Psoas muscle (tissue), 2 donors: ENCODE measurements around a stretch of chr15.

- PRO-cap, 2 experiments = no peak in any of the 2 experiments
Observed at GRCh38 chr15:71116018-71116385, 731 bp downstream of the THSD4 start.

DNA sequence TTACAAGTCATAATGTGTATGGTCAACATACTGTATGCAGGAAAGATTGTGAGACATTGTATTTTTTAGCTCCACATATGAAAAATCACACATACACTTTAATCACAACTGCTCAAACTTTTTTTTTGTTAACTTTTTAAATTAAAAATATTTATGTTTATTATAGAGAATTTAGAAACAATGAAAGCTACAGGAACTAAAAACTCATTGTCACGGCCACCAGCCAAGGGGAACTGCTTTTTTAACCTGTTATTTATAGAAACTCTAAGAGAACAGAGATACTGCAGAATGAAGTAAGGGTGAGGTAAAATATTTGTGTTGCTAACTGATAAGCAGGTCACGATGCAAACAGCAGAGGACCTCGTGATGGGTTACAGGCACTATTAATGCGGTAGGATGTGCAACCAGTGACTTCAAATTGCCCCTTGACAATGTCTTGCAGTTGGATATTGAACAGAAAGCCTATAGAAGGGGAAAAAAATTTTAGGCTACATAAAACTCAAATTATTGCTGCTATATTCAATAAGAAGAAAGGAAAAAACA, 53.1 kb downstream of the THSD4 start:
- PRO-cap, 2 experiments = no peak in any of the 2 experiments

- PRO-cap, 2 experiments = no peak in any of the 2 experiments
Observed at GRCh38 chr15:71268110-71268730, 152.9 kb downstream of the THSD4 start.

- PRO-cap, 2 experiments = no peak in any of the 2 experiments
Observed at GRCh38 chr15:71732503-71732756, 77.9 kb upstream of the NR2E3 start.

- PRO-cap, 2 experiments = peak in 2 of 2 experiments; most common plus-strand start chr15:72230464 (in 1); most common minus-strand start chr15:72230342 (in 2)
Observed at GRCh38 chr15:72230018-72231030, 666 bp downstream of the PKM start.

DNA sequence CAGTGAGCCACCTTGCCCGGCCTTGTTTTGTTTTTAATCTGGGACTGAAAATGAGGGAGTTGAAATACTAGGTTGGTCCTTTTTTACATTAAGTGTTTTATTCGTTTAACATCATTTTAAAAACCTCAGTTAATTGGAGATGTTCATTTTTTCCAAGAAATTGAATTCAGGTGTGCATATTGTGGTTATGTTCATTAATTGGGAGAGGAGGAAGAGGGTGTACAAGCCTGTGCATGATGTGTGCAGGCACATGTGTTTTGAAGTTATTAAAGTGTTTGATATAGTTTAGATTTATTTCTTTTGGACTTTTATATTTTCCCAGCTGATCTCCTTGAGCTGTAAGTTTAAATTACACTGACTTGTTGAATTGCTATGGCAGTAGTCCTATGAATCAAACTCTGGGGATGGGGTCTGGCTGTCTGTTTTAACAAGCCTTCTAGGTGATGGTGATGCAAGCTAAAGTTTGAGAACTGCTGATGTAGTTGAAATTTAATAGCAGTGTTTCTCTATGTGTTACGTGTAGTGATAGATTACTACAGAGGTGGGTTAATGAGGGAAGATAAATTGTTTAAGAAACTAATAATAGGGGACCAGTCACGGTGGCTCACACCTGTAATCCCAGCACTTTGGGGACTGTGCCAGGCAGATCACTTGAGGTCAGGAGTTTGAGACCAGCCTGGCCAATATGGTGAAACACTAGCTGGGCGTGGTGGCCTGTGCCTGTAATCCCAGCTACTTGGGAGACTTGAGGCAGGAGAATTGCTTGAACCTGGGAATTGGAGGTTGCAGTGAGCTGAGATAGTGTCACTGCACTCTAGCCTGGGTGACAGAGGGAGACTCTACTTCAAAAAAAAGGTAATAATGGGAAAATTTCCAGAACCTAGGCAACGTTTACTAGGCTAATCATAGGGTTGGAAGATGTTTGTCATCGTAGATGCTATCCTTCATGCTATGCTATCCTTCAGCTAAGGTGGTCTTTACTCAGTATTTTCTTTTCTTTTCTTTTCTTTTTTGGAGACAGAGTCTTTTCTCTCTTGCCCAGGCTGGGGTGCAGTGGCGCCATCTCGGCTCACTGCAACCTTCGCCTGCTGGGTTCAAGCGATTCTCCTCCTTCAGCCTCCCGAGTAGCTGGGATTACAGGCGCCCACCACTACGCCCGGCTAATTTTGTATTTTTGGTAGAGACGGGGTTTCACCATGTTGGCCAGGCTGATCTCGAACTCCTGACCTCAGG, 7.1 kb downstream of the ARIH1 start:
- PRO-cap, 2 experiments = no peak in any of the 2 experiments

GRCh38 chr15:72495531-72496076, 21.5 kb downstream of the ARIH1 start:
- PRO-cap, 2 experiments = no peak in any of the 2 experiments

- PRO-cap, 2 experiments = no peak in any of the 2 experiments
Observed at GRCh38 chr15:72497471-72497844, 23.3 kb downstream of the ARIH1 start.

DNA sequence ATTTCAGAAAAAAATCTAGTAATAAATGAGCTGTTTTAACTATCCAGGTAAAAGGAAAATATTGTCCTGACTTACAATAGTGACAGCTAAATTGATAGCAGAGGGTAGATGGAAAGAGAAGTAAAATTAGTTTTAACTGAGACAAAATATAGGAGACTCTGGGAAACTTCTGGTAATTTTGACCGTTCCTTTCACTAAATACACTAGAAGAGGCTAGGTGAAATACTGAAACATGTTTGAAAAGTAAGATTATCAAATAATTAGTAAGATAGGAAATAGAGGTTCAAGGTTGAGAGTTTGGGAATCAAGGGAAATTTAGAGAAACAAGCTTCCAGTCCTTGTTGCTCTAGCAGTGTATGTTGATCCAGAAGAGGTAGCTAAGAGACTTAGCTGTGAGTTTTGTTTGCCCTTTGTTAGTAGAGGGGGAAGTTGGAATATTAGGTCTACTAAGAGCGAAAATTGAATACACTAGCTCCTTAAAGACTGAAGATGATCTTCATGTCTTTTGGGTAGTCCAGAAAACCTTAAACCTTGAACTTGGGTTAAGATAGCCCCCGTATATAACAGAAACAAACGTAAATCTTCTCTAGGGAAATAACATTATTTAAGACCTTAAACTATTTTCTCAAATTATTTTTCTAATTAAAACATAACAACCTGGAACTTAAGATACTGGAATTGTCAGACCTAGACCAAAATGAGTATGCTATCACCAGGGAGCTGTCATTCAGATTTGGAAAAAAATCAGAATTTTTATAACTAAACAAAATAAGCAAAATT, 56.0 kb downstream of the ARIH1 start:
- PRO-cap, 2 experiments = no peak in any of the 2 experiments

- PRO-cap, 2 experiments = no peak in any of the 2 experiments
Observed at GRCh38 chr15:72540558-72541307, 66.6 kb downstream of the ARIH1 start.

DNA sequence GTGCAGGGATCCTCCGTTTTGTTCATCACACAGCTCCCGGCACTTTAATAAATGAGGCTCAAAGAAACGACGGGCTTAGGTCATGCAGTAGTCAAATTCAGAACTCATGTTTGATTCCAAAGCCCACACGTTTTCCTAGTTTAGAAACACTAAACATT, 759 bp downstream of the HIGD2B start:
- PRO-cap, 2 experiments = no peak in any of the 2 experiments

GRCh38 chr15:73019286-73019593, 33.0 kb upstream of the NEO1 start:
- PRO-cap, 2 experiments = no peak in any of the 2 experiments

GRCh38 chr15:73185532-73186167, 133.4 kb downstream of the NEO1 start:
- PRO-cap, 2 experiments = no peak in any of the 2 experiments

DNA sequence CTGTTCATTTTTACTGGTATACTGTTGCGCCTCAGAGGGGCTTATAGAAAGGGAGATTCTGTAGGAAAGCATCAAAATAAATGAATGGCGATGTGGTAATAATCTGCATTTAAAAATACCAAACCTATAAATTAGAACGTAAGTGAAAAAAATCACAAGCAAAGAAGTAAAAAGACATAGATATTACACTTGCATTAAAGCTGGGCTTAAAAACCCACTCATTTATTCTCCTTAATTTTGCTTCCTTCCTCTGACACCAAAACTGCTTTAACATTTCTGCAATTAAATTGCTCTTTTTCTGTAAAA, 115.3 kb downstream of the HCN4 start:
- PRO-cap, 2 experiments = no peak in any of the 2 experiments

- PRO-cap, 2 experiments = no peak in any of the 2 experiments
Observed at GRCh38 chr15:73303517-73304222, 65.1 kb downstream of the HCN4 start.

GRCh38 chr15:73571977-73572176, 61.3 kb downstream of the NPTN start:
- PRO-cap, 2 experiments = no peak in any of the 2 experiments

DNA sequence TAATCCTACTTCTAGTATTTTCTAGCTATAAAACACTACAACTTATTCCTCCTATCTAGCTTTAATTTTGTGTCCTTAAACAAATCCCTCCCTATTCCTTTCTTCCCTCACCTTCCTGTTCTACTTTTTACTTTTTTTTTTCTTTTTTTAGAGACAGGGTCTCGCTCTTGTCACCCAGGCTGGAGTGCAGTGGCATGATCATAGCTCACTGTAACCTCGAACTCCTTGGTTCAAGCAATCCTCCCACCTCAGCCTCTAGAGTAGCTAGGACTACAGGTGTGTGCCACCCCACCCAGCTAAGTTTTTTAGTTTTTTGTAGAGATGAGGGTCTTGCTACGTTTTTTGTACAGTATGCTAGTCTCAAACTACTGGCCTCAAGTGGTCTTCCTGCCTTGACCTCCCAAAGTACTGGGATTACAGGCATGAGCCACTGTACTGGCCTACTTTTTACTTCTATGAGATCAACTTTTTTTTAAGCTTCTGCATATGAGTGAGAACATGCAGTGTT, 23.2 kb downstream of the NPTN start:
- PRO-cap, 2 experiments = no peak in any of the 2 experiments

DNA sequence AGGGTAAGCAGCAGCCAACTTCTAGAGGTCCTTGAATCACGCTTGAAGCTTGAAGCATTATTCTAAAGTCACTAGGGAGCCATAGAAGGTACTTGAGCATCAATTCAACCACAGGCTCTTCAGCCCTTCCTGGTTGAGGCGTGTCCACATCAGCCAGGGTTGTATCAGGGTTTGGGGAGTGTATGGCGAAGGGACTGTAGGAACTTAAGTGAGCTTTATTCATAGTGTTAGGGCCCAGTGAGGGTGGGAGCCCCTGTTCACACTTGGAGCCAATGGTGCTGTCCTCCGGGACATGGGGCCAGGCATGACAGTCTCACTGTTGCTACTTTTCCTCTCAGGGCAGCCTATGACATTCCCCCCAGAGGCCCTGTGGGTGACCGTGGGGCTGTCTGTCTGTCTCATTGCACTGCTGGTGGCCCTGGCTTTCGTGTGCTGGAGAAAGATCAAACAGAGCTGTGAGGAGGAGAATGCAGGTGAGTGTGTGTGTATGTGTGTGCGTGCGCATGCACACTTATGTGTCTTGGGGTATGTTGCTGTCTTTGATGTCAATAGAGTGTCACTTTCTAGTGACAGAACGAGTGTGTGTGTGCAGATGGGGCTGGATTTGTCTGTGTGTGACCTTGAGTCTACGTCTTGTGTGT, 23.9 kb downstream of the CD276 start:
- PRO-cap, 2 experiments = no peak in any of the 2 experiments

- PRO-cap, 2 experiments = no peak in any of the 2 experiments
Observed at GRCh38 chr15:73983006-73983984, 8.8 kb downstream of the STOML1 start.

- PRO-cap, 2 experiments = no peak in any of the 2 experiments
Observed at GRCh38 chr15:73997739-73998572, 3.4 kb downstream of the PML start.